HT1080 (cell line): ENCODE measurements around the gene OR2V2.

GRCh38 chr5:179913849-179914720 is 6.4 kb upstream of the TBC1D9B start:
RAMPAGE:
- cytosol, long total RNA = no peak
- long total RNA = no peak
- nucleus, long total RNA = no peak

GRCh38 chr5:179975016-179975510 is 67.4 kb upstream of the TBC1D9B start:
RAMPAGE:
- cytosol, long total RNA = no peak
- long total RNA = no peak
- nucleus, long total RNA = no peak

GRCh38 chr5:180020119-180020577 is 51.4 kb downstream of the RNF130 start:
RAMPAGE:
- cytosol, long total RNA = no peak
- long total RNA = no peak
- nucleus, long total RNA = no peak

RAMPAGE:
- cytosol, long total RNA = no peak
- long total RNA = no peak
- nucleus, long total RNA = no peak
Measured at GRCh38 chr5:180026383-180026798, 45.2 kb downstream of the RNF130 start.

DNA sequence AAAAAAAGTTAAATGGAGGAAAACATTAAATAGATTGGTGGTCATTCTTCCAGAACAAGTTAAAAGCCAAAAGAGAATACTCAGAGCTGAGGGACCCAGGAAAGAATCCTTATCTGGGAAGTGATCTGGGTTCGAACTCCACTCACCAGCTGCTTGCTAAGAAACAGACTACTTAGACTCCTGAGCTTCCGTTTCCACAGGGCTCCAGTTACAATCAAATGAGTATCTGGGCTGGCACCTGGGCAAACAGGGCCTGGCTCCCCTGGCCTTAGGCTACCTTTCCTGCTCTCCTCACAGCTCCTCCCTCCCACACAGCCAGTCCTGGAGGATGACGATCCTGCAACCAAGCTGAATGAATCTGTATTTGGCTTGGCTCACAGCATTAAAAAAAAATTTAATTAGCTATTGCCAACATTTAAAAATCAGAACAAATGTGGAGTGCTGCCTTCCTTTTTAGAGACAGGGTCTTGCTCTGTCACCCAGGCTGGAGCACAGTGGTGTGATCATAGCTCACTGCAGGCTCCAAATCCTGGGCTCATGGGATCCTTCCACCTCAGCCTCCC is 2.4 kb downstream of the MAPK9 start:
RAMPAGE:
- cytosol, long total RNA = no peak
- long total RNA = no peak
- nucleus, long total RNA = no peak

DNA sequence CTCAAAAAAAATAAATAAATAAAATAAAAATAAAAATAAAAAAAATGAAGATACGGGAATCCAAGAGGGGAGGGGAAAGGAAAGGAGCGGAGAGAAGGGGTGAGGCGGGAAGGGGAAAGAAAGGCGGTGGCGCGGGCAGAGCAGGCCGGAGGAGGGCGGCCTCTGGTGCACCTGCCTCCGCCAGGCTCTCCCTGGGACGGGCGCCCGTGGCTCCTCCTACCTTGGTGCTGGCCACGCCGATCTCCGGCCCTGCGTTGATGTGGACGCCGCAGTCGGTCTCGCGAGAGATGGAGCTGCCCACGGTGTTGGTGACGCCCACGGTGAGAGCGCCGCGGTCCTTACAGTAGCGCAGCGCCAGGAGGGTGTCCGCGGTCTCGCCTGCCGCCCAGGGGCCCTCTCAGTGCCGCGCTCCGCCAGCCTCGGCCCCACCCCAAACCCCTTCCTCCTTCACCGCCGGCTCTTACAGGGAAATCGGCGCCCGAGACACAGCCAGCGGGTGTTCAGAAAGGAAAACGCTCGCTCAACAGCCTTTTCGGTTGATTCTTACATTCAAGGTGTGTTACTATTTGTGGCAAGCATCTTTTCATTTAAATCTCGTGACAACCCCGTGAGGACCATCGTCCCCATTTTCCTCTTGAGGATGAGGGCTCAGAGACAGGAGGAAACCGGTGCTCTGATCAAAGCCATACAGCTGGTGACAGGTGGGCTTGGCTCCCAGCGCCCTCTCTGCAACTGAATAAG is 21.9 kb upstream of the MAPK9 start:
RAMPAGE:
- cytosol, long total RNA = no peak
- long total RNA = no peak
- nucleus, long total RNA = no peak

RAMPAGE:
- cytosol, long total RNA = no peak
- long total RNA = no peak
- nucleus, long total RNA = no peak
Measured at GRCh38 chr5:180494042-180494286, 215 bp upstream of the CNOT6 start.

DNA sequence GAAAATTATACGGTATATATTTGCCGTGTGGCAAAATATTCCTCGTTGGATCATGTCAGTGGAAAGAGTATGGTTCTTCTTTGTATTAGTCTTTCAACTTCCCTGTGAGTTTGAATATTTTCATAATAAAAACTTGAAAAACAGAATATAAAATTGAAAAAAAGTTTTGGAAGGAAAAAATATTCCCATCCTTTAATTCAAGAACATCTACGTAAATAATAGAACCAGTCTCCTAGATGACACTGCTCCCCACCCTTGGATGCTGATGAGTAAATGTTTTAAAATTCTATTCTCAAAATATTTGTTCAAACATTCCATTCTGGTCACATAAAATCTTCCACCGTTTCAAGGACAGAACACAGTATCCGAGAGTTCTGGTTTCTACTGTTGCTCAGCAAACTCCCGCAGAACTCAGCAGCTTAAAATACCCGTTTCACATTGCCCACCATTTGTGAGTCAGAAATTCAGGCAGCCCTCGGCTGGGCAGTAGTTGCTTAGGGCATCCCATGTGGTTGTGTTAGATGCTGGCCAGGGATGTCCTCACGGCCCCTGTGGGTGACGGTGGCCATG is 17.6 kb downstream of the MGAT1 start:
RAMPAGE:
- cytosol, long total RNA = no peak
- long total RNA = no peak
- nucleus, long total RNA = no peak

DNA sequence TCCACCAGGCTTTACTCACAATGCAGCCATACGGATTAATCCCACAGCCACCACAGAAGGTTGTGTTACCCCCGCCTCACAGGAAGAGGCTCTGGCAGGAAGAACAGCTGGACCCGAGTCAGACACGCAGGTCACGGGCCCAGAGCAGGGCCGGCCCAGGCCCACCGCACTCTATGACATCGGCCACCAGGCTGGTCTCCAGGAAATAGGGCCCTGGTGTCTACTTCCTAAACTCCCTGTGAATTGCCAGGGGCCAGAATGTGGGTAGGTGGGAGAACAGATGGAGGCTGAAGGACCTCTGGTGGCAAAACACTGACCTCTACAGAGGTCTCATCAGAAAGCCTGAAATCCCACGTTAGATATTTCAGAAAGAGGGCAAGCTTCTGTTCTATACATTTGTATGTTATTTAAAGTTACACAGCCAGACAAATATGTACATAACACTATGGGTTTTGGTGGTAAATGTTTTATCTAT is 15.5 kb downstream of the MGAT1 start:
RAMPAGE:
- cytosol, long total RNA = no peak
- long total RNA = no peak
- nucleus, long total RNA = no peak

RAMPAGE:
- cytosol, long total RNA = no peak
- long total RNA = no peak
- nucleus, long total RNA = no peak
Measured at GRCh38 chr5:180801738-180802649, 612 bp downstream of the MGAT1 start.

DNA sequence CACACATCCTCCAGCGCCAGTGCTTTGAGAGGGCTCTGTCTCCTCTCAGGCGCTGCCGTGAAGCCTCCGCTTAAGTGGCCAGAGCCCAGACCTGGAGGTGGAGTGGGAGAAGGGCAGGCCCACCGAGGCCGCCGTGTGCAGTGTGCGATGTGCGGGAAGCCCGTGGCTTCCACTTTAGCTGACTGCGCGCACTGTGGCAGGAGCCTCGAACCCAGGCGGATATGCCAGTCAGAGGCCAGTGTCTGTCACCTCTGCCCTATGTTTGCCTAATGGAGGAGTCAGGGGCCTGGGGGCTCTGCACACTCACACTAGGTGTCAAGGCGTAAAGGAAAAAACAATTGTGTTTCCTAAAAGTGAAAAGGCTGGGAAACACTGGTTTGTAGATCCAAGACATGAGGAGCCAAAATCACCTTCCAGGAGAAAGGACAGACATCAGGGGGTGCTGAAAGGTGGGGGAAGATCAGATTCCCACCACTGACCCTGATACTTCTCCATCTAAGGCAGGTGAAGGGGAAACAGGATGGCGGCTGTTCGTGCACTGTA is 1.8 kb upstream of the MGAT1 start:
RAMPAGE:
- cytosol, long total RNA = no peak
- long total RNA = no peak
- nucleus, long total RNA = no peak

DNA sequence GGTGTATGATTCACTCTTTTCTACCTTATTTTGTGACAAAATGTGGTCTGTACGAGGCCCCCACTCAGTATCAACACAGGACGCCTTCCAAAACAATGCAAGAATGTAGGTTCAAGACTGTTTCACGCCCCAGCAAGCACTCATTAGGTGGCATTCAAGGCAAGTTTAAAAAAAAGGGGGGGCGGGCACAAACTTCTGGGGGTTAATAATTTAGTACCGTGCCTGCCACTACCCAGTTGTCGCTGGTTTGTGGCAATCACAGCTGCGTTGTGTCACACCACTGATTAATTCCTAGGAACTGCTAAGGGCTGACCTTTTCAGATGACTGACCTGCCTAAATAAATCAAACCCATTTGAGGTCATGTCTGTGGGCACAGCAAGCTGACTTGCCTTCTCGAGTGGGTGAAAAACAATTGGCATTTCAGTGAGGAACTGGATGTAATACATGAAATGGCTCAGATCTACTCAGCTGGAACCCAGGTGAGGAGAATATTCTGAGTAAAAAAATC is 15.2 kb upstream of the MGAT1 start:
RAMPAGE:
- cytosol, long total RNA = no peak
- long total RNA = no peak
- nucleus, long total RNA = no peak

DNA sequence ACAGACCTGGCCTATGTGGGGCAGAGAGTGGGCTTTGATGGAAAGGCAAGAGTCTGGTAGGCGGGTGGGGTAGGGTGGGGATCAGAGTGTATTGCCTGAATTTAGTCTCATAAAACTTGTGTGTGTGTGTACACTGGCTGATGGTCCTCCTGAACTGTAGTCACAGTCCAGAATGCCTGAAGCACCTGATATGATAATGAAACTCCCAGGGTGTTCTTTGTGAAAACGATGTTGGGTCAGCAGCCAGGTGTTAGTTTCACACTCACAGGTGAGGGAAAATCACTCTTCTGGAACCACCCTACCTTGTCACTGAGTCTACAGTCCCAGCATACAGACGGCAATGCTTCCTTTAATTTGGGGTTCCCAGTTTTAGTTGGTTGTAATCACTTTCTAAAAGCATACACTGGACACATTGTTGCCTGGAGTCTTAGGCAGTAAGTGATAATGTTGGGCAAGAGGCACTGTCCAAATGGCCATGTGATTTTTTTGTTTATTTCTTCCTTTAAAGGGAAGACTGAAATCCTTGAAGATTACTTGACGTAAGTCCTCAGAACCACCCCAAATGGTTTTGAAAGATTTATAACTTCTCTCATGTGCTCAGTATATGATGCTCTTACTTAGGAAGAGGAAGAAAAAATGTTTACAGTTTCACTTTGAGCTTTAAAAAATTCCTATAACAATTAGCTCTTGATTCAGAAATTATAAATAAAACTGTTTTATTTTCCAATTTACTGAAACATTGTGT is 18.2 kb upstream of the MGAT1 start:
RAMPAGE:
- cytosol, long total RNA = no peak
- long total RNA = no peak
- nucleus, long total RNA = no peak

DNA sequence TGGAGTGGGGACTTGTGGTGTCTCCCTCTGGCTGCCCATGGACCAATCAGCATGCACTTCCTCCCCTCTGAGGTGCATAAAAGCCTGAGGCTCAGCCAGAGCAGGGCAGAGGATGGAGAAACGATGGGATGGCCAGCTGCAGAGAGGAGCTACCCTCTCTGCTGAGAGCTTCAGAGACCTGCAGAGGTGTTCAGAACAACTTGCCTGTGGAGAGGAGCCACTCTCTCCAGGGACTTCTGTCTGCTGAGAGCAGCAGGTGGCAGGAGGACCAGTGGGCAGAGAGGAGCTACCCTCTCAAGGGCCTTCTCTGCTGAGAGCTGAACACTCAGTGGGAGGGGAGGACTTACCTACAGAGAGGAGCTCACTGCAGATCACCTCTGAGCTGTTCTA is 2.5 kb upstream of the BTNL9 start:
RAMPAGE:
- cytosol, long total RNA = no peak
- long total RNA = no peak
- nucleus, long total RNA = no peak

DNA sequence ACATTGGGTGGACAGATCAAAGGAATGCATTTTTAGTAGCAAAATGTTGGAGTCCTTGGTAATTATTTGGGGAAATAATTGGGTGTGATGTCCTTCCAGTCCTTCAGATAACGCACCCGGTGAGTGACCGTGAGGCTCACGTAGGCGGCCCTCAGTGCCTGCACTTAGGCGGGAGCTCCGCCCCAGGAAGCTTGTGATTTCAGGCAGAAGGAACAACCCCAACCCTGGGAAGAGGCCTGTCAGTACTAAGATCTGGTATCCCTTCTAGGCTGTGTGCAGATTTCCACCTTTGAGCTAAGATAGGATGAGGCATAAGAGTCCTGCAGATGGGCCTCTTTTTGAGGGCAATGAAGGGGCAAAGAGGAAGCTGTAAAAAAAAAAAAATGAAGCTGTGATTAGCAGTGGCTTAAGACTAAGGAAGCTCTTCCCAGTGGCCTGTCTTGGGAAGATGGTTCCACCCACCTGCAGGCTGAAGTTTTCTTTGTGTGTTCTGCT is 14.9 kb downstream of the BTNL9 start:
RAMPAGE:
- cytosol, long total RNA = no peak
- long total RNA = no peak
- nucleus, long total RNA = no peak

DNA sequence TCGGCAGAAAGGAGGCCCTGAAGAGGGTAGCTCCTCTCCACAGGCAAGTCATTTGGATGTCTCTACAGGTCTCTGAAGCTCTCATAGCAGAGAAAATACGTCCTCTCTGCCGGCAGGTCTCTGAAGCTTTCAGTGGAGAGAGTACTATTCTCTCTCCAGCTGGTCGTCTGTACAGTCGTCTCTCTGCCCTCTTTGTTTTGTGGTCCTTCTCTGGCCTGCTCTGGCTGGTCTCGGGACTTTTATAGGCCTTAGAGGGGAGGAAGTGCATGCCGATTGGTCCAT is 26.2 kb downstream of the BTNL9 start:
RAMPAGE:
- cytosol, long total RNA = no peak
- long total RNA = no peak
- nucleus, long total RNA = no peak

RAMPAGE:
- cytosol, long total RNA = no peak
- long total RNA = no peak
- nucleus, long total RNA = no peak
Measured at GRCh38 chr5:181085250-181085578, 45.1 kb downstream of the BTNL9 start.

RAMPAGE:
- cytosol, long total RNA = no peak
- long total RNA = no peak
- nucleus, long total RNA = no peak
Measured at GRCh38 chr5:181147361-181147649, at the start of gene OR2V2. Gene OR2V2 (plus strand): TSS chr5:181147586.

GRCh38 chr5:181159168-181159684 is 11.8 kb downstream of the OR2V2 start:
RAMPAGE:
- cytosol, long total RNA = no peak
- long total RNA = no peak
- nucleus, long total RNA = no peak

GRCh38 chr5:181207262-181208051 is 2.5 kb upstream of the TRIM7 start:
RAMPAGE:
- cytosol, long total RNA = no peak
- long total RNA = no peak
- nucleus, long total RNA = no peak